Right atrium auricular region (tissue), 2 donors: Measurements from ENCODE around the genes ZNF410 and DLST.

- PRO-cap, result no peak
- RAMPAGE, long total RNA, 2 experiments, result no peak in any of the 2 experiments
Measured at GRCh38 chr14:73726508-73727053, 12.4 kb upstream of the PNMA1 start.

DNA sequence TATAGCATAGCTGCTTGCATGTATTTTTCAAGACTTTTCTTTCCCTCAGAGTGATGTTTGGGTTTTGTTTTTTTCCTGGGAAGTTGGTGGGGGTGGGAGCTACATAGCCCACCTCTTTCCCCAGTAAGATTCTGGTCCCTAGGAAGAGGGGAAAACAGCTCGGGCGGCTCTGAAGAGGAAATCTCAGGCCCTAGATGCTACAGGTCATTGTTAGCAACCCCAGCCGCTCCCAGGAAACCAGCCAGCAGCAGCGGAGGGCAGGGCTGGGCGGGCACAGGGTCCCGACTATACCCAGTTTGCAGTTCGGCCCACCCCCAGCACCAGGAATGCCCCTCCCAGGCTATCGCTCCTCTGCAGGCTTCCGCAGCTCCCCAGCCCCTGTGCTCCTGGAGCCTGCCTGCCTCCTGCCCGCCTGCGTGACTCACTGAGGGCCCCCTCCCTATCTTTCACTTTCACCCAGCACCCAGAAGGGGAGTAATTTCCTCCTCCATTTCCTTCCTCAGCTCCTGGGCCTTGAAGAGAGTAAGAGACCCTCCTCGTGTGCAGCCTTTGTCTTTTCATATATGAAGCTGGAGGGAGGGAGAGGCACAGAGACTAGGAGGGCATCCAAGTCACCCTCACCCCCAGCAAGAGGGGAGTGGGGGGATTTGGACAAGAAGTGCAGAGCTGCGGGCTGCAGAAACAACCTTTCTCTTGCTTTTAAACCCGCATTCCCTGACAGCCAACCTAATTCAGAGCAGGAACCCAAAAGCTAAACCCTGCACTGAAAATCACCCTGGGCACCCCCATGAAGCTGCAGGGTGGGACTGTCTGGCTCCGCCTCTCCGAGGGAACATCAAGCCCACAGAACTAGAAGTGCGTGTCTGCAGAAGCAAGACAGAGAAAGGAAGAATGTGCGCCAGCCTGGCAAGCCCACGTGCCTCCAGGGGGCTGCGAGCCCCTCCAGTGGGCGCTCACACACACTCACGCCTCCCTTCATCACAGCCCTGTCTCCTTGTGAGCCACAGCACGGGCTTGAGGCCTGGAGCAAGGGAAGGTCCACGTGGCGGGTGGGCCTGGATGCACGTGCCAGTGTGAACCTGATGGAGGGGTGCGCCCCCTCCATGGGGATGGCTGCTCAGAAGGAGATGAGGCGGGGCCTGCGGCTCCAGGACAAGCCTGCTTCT lies 18.4 kb downstream of the MIDEAS start:
- PRO-cap, result bidirectional peak, plus-strand start at position 495 of the sequence, minus-strand start at position 388 of the sequence
- RAMPAGE, long total RNA, 2 experiments, result no peak in any of the 2 experiments

DNA sequence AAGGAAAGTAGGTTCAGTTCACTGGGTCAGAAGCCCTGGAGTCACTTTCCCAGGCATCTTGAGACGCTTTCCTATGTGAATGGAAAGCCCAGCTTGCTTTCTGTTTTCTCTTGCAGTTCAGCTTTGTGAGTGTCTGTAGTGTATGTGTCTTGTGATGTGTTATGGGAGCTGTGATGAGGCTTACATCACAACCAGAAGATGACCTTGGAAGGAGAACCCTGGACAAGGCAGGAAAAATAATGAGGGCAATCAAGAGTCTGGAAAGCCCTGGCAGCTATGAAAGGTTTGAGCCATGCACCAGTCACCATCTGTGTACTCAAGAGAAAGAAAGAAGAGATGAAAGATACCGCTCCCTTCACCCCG lies 35.2 kb upstream of the PTGR2 start:
- PRO-cap, result no peak
- RAMPAGE, long total RNA, 2 experiments, result no peak in any of the 2 experiments

DNA sequence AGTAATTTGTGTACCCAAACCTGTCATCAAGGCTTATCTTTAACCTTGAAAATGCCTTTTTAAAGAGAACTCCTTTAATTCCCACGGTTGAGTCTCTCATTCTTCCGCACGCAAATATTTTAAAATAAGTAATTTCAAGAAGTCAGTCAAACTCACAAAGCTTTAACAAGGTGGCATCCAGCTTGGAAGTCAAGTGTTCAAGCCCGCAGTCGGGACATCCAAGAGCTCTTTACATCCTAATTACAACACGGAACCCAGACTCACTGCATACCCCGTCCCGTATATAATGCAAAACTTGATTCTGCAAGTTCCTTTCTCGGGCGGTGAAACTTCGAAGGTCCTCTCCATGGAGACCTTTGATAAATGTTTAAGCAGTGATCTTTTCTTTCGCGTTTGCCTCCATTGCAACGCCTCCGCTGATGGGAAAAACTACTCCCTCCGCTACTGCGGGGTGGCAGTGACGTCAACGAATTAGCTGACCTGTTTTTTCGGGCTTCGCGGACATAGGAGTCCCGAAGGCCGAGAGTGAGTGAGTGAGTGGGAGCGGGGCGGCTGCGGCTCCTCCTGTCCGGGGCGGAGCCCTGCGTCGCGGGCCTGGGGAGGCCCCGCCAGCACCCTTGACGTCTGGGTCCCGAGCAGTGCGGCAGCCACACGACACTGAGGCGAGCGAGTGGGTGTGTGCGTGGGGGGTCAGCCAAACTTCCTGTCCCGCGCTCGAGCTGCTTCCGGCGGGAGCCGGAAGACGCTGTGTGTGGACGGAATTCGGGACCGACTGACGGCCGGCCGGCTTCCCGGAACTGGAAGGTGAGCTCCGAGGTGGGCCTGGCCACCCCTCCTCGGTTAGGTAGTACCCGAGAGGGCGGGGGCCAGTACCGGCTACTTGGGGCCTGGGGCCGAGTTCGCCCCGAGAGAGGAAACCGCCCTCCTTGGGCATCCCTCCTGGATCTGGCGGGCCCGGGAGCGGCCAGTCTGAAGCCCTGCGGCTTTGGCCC lies at the start of gene ZNF410:
Gene ZNF410, plus strand, starts transcription at position 748 of the 992 bp plus-strand sequence.
- PRO-cap, result bidirectional peak, plus-strand start at position 748 of the sequence, minus-strand start at position 535 of the sequence
- RAMPAGE, long total RNA, 2 experiments, result start-site peak on the plus strand in 1 of 2 experiments, centred at position 686 of the sequence, 284 reads per replicate

GRCh38 chr14:74085092-74085691 lies 436 bp downstream of the LIN52 start:
- PRO-cap, result no peak
- RAMPAGE, long total RNA, 2 experiments, result no peak in any of the 2 experiments

DNA sequence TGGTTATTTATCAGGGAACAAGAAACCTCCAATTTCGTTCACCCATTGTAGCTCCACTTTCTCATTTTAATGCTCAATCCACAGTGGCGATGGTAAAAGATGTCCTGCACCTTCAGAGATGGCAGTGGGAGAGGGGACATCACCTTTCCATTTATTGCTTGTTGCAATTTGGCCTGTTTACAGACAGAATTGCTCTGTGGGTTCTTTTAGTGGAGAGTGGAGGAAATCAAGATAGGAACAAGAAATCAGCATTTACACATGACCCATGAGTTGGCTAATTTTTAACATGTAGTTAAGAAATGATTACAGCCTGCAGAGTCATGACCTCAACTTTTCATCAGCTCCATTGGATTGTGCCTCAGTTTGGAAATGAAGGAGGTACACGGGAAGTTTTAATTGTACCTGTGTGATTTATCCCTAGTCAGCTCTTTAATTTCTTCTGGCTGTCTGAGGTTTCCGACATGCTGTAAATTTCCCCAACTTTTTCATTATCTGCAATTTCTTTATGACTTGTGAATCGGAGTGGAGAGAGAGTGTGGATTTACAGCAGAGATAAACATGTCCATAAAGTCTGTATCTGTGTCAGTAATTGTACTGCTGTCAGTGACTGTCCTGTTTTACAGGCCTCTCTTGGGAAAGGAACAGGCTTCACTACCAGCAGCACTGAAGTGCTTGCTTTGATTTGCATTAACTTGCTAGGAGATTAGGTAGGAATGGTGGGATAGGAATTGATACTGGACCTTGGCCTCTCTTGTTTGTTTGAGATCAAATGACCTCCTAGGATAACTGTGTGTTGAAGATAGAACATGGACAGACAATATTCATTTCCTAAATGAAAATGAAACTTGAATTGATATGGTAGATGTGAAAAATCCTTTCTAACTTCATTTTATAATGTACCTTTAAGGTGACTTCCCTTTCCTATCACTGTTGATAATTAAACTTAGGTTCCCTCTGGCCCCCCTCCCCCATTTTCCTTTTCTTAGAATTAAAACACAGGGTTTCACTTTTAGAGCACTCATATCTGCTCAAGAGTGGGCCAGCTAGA lies 49.2 kb downstream of the LIN52 start:
- PRO-cap, result no peak
- RAMPAGE, long total RNA, 2 experiments, result no peak in any of the 2 experiments

DNA sequence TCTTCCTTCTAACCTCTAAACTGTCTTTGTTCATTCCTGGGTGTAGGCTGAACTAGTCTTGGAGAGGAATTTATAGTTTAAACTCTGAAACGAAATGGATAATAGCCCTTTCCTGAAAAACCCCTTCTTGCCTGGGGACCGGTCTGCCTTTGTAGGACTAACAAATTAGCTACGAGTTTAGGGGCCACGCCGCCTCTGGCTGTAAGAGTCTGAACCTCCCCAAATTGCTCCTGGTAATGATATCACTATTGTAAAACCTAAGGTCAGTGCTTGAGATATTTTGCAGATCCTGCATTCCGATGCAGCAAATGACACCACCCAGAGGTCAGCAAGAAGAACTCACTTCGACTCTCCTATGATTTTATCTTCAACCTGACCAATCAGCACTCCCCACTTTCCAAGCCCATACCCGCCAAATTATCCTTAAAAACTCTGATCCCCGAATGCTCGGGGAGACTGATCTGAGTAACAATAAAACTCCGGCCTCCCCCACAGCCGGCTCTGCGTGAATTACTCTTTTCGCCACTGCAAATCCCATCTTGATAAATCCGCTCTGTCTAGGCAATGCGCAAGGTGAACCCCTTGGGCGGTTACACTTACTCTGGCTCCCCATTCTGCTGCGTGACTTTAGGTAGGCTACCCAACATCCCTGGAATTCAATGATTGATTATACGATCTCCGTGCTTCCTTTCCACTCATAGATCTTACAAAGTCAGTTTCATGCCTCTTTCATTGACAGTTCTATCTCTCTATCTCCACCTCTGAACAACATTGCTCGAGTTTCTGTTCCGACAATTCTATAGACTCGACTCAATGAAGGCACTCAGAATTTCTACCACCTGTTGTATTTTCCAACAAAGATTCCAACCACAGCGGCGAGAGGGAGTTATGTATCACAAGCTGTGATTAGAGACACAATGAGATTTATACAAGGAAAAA lies 1.1 kb downstream of the NPC2 start:
- PRO-cap, result no peak
- RAMPAGE, long total RNA, 2 experiments, result no peak in any of the 2 experiments

GRCh38 chr14:74501133-74501813 lies 7.7 kb downstream of the ISCA2 start:
- PRO-cap, result no peak
- RAMPAGE, long total RNA, 2 experiments, result no peak in any of the 2 experiments

- PRO-cap, result no peak
- RAMPAGE, long total RNA, 2 experiments, result no peak in any of the 2 experiments
Measured at GRCh38 chr14:74506970-74507680, 13.6 kb downstream of the ISCA2 start.

DNA sequence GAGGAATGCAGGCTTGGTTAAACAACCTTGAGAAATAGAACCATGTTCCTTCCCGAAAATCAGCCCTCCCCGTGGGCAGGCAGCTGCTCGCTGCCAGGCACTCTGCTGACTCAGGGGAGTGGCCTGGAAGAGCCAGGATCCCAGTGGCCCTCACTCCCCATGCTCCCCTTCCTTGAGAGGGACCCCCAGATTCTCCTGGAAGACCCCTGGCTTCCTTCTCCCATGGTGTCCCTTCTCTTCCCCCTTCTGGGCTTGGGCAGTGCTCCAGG lies 31.0 kb downstream of the ISCA2 start:
- PRO-cap, result no peak
- RAMPAGE, long total RNA, 2 experiments, result no peak in any of the 2 experiments

- PRO-cap, result no peak
- RAMPAGE, long total RNA, 2 experiments, result no peak in any of the 2 experiments
Measured at GRCh38 chr14:74599141-74599886, 12.7 kb downstream of the LTBP2 start.

GRCh38 chr14:74653485-74653752 lies 41.4 kb upstream of the LTBP2 start:
- PRO-cap, result no peak
- RAMPAGE, long total RNA, 2 experiments, result no peak in any of the 2 experiments

DNA sequence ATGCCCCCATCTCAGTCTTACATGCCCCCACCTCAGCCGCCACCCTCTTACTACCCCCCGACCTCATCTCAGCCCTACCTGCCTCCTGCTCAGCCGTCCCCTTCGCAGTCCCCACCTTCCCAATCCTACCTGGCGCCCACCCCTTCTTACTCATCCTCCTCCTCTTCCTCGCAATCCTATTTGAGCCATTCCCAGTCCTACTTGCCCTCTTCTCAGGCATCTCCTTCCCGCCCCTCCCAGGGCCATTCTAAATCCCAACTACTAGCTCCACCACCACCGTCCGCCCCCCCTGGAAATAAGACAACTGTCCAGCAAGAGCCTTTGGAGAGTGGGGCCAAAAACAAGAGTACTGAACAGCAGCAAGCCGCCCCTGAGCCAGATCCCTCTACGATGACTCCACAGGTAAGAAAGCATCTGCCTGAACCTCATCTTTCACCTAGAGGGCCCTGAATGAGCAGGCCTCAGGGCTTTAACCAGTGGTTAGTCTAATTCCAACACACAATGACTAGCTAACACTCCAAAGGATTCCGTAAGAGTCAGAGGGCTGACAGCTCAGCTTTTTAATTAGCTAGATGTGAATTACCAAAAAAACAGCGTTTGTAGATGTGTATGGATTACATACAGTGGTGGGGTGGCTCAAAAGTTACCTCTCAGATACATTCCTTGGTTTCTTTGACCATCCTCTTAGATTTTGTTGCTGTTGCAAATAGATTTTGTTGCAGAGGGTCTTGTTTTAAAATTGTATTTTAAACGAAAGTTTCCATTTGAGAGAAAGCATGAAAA lies 1.0 kb downstream of the YLPM1 start:
- PRO-cap, result unidirectional peak, minus-strand start at position 507 of the sequence
- RAMPAGE, long total RNA, 2 experiments, result no peak in any of the 2 experiments

DNA sequence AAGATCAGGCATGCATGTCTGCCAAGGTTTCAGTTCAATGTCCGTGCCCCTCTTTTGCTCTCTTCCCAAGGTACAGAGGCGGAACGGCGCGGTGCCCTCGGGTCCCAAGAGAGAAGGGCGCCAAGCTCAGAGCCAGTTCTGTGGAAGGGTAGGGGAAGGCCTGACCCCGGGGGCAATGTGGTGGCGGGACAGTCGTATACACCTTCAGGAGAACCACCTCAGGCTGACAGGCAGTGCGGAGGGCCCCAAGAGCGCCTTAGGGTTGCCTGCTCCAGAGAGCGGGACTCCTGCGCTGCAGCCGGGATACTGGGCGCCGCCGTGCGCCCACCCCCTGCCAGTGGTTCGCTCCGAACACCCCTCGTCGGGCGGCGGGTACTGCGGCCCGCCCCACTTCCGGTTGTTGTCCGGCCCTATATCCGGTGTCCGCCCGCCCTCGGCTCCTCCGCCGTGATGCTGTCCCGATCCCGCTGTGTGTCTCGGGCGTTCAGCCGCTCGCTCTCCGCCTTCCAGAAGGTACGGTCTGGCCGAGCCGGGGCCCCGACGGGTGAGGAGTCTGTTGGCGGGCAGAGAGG lies at the start of gene DLST:
Gene DLST, plus strand, starts transcription at position 413 of the 572 bp plus-strand sequence.
- PRO-cap, result bidirectional peak, plus-strand start at position 439 of the sequence, minus-strand start at position 333 of the sequence
- RAMPAGE, long total RNA, 2 experiments, result start-site peak on the plus strand in 2 of 2 experiments, centred at positions 437 to 439 of the sequence, 166 to 233 reads per replicate

DNA sequence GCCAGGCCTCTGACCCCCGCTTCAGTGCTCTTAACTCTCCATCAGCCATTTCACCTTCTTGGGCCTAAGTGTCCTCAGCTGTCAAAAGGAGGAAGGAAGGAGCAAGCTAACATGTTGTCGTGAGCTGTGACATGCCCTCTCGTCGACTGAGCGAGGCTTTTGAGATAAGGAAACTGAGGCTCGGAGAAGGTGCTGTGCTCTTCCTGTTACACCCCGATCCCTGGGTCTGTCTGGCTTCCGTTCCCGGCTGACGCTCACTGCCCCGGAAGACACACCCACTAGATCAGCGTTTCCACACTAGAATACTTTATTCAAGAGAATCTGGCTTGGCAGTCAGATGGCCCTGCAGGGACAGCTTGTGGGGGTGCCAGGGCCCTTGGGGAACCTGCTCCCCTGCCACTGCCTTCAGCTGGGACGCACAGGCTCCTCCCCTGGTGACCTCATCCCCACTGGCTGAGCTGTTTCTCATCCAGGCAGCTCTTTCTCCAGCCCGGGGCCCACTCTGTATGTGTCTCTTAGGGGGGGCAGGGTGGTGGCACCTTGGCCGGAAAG lies 13.8 kb downstream of the PGF start:
- PRO-cap, result bidirectional peak, plus-strand start at position 310 of the sequence, minus-strand start at position 228 of the sequence
- RAMPAGE, long total RNA, 2 experiments, result no peak in any of the 2 experiments

DNA sequence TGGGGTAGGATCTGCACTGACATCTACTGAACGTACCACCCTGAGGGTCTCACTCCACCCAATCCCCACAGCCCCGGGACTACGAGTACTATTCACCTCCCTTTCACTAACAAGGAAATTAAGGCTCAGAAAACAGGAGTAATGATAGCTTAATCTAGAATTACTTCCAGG lies 18.2 kb upstream of the PGF start:
- PRO-cap, result no peak
- RAMPAGE, long total RNA, 2 experiments, result no peak in any of the 2 experiments

DNA sequence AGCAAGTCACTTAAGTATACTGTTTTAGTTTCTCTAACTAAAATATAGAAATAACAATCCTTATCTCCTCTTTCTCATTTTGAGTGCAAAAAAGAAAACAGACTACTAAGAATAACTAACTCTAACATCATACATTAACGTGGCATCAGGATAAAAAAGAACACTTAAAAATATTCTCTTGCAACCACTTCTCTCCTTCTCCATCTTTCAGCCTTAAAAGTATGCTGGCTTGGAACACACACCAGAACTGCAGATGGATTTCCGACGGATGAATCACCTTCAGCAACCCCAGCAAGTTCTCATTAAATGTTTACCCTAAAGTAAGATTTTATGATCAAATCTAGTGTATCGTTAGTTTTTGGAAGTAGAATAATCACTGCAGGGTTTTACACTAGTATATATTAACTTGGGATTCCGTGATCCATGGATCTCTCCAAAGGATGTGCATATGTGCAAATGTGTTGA lies 1.3 kb downstream of the NEK9 start:
- PRO-cap, result unidirectional peak, plus-strand start at position 244 of the sequence
- RAMPAGE, long total RNA, 2 experiments, result no peak in any of the 2 experiments

GRCh38 chr14:75126013-75126434 lies 824 bp downstream of the NEK9 start:
- PRO-cap, result no peak
- RAMPAGE, long total RNA, 2 experiments, result no peak in any of the 2 experiments

- PRO-cap, result no peak
- RAMPAGE, long total RNA, 2 experiments, result no peak in any of the 2 experiments
Measured at GRCh38 chr14:75184015-75184404, 7.6 kb upstream of the TMED10 start.

- PRO-cap, result no peak
- RAMPAGE, long total RNA, 2 experiments, result no peak in any of the 2 experiments
Measured at GRCh38 chr14:75242429-75243066, 36.1 kb upstream of the FOS start.